Heart (tissue), 3 donors: Measurements from ENCODE around the gene DHX34.

GRCh38 chr19:46353718-46354264 is 6.9 kb downstream of the PPP5C start:
- RAMPAGE, long total RNA, 2 experiments, result no peak in any of the 2 experiments

GRCh38 chr19:46626493-46626884 is 1.6 kb upstream of the PTGIR start:
- RAMPAGE, long total RNA, 2 experiments, result no peak in any of the 2 experiments

- RAMPAGE, long total RNA, 2 experiments, result no peak in any of the 2 experiments
Observed at GRCh38 chr19:46644756-46645097, 8.7 kb upstream of the GNG8 start.

DNA sequence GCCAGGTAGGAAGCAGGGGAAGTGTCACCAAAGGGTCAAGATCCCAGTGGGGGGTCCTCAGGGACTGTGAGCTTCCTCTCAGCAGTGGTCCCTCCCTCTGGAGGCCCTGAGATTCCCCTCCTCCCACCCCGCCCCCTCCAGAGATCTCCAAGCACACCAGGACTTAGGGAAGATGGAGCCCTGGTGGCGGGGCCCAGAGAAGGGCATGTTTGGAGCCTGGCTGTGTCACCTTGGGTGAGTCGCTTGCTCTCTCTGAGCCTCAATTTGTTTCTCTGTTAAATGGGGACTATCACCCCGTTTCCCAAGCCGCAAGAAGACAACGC is 846 bp downstream of the DACT3 start:
- RAMPAGE, long total RNA, 2 experiments, result no peak in any of the 2 experiments

DNA sequence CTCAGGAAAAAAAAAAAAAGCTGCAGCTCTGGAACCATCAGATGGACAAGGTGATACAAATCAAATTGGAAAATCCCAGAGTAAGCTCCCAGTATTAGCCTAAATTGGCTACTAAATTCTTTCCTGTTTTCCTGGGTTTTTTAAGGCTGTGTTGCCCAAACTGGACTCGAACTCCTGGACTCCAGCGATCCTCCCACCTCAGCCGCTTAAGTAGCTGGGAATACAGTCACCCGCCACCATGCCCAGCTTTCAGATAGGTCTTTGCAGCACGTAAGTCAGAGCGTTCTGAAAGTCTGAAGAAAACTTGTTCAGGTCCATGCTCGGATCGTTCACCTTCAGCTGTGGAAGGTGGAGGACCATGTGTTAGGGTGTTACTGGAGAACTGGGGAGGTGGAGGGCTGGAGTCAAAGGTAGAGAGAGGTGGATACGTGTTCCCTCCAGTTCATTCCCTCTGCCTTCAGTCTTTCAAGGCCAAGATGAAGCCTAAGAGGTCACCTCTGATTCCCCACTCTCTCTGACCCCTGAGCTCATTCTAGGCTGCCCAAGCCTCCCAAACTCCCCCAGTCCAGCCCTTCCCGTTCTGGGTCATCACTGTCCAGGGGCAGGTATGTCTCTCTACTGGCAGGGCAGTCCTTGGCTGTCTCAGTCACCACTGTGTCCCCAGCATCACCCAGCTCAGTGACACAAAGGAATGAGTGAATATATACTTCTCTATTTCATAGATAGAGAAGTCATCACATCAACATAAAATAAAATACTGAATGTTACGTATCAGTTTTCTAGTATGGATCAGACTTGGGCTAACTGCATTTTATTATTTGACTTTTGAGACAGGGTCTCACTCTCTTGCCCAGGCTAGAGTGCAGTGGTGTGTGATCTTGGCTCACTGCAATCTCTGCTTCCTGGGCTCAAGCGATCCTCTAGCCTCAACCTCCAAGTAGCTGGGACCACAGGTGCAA is 12.2 kb upstream of the DACT3 start:
- RAMPAGE, long total RNA, 2 experiments, result no peak in any of the 2 experiments

DNA sequence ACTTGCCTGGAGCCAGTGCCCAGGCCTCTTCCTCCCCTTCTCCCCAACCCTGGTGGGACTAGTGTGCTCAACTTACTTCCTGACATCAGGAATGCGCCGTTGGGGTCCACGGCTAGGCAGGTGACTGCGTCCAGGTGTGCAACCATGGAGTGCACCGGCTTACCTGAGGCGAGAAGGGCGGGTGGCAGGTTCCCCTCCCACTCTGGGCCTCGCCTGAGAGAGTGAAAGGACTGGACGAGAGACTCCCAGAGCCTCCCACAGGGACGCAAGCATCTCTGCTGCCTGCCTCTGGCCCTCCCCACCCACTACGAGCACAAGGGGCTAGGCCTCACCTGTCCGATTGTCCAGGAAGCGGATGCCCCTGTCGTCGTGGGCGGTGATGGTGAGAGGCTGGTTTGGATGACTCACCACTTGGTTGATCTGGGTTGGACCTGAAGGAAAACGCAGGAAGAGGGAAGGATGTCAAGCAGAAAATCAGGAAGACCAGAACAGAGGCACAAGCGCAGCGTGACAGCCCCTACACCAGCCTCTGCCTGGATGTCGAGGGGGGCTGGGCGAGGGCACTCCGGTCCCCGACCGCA is 5.1 kb upstream of the PRKD2 start:
- RAMPAGE, long total RNA, 2 experiments, result no peak in any of the 2 experiments

- RAMPAGE, long total RNA, 2 experiments, result no peak in any of the 2 experiments
Observed at GRCh38 chr19:46755212-46755725, 9.0 kb upstream of the STRN4 start.

DNA sequence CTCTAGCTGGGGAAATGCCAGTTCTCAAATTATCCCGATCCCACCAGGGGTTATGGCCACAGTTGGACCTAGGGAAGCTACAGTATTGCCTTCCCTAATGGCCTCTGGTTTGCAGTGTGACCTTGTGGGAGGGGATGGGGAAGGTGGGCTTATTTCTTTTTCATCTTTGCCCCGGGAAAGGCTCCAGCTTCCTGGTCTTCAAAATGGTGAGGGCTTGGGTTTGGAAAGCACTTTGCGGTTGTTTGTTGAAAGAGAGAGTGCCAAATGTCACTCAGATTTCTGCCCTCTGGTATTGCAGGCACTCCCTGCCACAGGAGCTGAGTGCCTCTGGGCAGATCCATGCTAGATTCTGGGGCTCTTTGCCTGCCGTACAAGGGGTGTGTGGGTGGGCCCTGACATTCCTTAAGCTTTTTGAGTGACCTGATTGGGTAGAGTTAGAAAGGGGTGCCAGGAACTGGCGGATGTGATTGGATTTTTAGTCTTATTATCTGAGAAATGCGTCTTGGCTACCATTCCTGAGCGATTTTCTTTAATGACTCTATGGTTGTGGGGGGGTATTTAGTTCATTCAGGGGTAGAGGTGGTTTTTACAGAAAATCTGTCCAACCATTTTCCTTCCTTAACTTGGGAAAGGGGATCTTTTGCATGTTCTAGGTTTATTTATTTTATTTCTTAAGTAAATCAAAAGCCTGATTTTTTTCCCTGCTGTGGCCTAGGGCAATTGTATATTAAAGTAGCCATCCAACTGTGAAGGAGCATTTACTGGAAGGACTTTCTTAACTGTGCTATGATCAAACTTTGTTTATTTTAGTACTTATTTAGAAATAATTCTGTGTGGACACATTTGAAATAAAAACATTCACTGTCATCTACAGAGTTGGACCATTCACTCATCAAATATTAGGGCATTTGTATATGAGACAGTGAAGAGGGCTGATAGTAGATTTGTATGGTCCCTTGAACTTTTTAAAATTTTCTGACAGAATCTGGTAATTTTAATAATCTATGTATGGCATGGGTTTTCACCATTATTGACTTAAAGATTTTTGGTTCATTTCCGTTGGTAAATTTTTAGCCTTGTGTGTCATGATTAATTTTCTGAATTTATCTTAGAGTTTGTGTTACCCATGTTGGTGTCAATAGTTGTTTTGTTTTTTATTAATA is 3.3 kb downstream of the ARHGAP35 start:
- RAMPAGE, long total RNA, 2 experiments, result no peak in any of the 2 experiments

DNA sequence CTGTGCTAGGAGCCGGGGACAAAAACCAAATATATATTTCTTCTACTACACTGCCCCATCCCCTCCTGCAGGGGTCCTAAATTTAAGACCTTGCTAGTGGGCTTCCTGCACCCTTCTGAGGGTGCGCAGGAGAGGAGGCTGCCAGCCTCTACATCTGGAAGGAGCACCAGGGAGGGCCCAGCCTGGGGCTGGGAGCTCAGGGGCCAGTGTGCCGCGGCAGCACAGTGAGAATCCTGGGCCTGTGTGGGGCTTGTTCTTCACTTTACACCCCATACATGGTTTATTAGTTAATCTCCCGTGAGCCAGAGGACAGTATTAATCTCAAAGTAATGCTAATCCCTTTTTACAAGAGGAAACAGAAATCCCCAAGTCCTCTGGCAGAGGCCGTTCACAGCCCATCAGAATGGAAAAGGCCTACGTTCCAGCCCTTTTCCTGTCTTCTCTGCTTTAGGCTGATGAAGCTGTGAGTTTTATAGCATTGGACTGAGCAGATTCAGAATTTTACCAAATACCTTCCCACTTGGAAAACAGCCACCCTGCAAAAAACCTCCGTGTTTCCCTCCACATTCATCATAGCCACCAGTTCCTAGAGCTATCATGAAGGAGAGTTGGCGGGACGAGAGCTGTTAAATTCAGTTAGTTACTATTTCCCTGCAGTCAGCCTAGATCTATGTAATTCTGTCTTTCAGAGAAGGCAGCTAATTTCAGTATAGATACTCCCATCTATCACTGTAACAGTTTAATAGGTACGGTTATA is 44.2 kb upstream of the NPAS1 start:
- RAMPAGE, long total RNA, 2 experiments, result no peak in any of the 2 experiments

GRCh38 chr19:47093644-47094331 is 19.8 kb downstream of the ZC3H4 start:
- RAMPAGE, long total RNA, 2 experiments, result no peak in any of the 2 experiments

- RAMPAGE, long total RNA, 2 experiments, result no peak in any of the 2 experiments
Observed at GRCh38 chr19:47100060-47100573, 13.5 kb downstream of the ZC3H4 start.

DNA sequence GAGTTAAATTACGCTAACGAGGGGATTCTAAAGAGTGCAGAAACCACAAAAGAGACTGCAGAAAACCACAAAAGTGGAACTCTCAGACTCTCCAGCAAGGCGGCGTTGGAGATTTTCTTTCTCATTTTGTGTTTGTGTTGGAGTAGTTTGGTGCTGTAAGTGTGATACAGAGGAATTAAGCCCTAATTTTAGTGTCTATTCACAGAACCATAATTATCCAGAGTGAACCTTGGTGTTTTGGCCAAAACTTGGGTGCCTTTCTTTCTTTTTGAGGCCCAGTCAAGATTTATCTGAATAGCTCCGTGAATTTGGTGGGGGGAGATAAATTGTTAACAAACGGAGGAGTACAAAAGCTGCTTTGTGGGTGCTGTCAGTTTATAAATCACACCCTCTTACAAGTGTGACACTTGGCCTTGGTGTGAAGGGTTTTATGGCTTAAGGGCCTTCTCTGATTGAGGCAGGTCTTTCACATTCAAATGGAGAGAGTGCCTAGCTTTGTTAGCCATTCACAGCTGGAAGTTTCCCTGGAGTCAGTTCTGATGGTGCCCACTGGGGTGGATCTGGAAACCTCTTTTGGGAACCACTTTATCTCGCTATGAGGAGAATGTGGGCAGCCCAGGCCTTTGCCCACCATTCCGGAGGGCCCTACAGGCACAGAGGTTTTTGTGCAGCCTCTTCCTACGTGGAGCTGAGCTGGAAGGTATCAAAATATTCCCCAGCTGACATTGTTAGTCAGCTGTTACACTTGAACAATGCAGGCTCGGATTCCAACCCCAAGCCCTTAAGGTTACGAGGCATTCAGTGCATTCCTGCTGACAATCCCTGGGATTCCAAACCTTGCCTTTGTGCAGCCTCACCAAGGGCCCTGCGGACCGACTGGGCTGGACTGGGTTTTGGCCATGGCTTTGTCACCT is 26.6 kb downstream of the SAE1 start:
- RAMPAGE, long total RNA, 2 experiments, result no peak in any of the 2 experiments

GRCh38 chr19:47228214-47228796 is 2.7 kb downstream of the BBC3 start:
- RAMPAGE, long total RNA, 2 experiments, result no peak in any of the 2 experiments

GRCh38 chr19:47267414-47267795 is 7.3 kb upstream of the INAFM1 start:
- RAMPAGE, long total RNA, 2 experiments, result no peak in any of the 2 experiments

GRCh38 chr19:47296303-47296578 is 13.4 kb upstream of the C5AR1 start:
- RAMPAGE, long total RNA, 2 experiments, result no peak in any of the 2 experiments

DNA sequence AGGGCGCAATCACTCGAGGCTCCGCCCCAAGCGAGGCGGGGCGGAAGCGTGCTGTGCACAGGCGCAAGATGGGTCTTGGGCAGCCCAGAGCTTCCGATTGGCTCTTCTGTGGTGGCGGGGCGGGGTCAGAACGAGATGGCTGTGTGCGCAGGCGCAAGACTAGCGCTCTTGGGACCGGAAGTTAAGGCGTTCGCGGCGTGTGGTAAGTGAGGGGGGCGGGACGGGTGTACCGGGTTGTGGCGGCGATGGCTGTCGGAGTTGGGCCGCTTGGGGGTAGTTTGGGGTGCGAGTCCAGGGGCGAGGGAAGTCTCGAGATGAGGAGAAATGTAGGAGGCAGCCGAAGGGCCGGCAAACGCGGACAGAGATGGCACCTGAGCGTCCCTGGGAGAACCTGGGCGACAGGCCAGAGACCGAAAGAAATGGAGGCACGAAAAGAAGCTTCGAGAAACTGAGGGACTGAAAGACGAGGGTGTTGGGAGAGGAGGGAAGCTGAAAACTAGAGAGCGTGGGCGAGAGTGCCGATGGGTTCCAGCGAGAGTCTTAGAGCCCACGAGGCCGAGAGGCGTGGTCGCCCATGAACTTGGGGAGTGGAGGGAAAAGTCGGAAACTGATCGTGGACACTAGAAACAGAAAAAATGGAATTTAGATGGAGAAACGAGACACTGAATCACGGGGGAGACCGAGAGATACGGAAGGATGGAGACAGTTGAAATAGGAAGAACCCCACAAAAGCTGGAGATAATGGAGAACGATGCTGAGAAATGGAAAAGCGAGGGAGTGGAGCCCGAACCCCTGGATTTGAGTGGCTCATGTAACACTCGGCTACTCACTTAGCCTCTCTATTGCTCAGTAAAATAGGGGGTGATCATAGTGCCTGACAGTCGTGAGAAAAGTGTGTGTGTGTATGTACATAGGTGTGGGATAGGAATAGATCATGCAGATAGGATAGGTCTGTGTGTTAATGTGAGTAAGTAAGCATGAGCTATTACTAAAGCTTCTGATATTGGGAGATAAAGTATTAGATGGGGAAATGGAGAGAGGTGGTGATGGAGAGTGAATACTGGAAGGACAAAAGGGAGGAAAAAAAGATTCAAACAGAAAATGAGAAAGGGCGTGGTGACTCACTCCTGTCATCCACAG is at the start of gene DHX34:
TSS of gene DHX34 (plus strand) at position 165 of the 1,140 bp plus-strand sequence.
- RAMPAGE, long total RNA, 2 experiments, result start-site peak on the plus strand in 2 of 2 experiments, centred at positions 182 to 190 of the sequence, 57 to 121 reads per replicate

DNA sequence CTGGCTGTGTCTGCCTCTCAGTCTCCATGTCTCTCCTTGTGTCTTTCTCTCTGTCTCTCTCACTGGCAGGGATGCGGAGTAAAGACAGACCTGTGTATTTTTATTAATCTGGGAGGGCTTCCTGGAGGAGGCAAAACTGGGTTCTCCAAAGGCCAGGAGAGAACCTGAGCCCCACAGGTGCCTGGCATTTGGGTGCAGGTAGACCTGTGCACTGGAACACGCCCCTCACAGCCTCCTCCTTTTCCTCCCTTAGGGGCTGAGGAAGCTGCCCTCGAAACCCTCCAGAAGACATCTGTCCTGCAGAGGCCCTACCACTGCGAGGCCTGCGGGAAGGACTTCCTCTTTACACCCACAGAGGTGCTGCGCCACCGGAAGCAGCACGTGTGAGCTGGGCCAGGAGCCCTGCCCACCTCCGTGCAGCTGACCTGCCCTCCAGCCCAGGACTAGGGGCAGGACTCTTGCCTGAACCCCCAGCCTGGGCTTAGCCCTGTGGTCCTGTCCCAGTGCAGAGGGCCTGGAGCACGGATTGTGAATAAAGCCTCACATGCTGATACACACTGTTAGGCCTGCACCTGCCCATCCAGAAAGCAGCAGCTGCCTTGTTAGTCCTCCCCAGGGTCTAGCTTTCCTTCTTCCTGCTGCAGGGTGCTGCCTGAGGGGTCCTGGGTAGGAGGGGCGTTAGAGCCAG is 32.8 kb downstream of the DHX34 start:
- RAMPAGE, long total RNA, 2 experiments, result no peak in any of the 2 experiments

- RAMPAGE, long total RNA, 2 experiments, result no peak in any of the 2 experiments
Observed at GRCh38 chr19:47479801-47480113, 4.3 kb downstream of the KPTN start.

DNA sequence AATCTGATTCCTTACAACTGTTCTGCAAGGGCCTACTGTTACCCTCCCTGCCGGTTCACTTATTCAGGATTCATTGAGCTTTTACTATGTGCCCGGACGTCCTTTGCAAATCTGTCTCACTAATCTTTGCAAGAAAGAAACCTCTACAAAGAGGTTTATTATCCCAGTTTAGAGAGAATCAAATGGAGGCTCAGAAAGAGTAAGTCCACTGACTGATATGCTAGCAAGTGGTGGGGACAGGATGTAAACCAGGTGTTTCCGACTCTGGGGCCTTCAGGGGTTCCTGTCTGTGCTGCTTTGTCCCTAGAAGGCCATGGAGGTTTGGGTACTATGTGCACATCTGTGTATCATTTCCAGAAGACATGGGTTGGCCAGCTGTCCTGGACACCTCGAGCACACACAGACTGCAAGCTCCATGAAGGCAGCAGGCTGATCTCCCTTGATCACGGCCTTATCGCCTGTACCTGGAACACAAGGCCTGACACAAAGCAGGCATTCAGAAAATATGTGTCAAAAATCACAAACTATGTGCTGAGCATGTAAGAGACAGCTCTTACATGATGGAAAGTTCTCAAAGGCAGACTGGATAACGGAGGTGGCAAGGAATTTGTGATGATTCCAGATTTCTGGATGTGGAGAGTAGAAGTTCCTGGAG is 1.2 kb upstream of the KPTN start:
- RAMPAGE, long total RNA, 2 experiments, result no peak in any of the 2 experiments

- RAMPAGE, long total RNA, 2 experiments, result no peak in any of the 2 experiments
Observed at GRCh38 chr19:47489805-47490251, 5.8 kb upstream of the KPTN start.